ENCODE measurements around the genes NUP43 and ULBP1.

DNA sequence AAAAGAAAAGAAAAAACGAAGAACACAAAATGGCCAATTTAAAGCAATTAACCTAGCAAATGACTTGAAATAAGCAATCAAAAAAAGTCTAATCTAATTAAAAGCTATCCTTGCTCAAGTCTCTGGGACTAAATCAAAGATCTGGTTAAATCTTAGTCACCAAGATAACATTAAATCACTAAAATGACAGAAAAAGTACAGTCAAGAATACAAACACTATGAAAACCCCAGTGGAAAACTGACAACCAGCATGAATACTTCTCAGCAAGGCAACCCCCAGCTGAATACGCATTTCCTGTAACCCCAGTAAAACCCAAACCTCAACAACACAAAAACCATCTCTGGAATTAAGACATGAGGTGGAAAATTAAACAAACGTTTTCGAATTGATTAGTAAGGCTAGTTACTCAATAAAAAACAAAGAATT lies 23.6 kb upstream of the ZC3H12D start:
- RRBS, result no CpG with 5 or more reads among the region's 4 CpGs

GRCh38 chr6:149717094-149717951 lies 578 bp downstream of the LATS1 start:
- RRBS, result 1% methylated on average over 20 of the region's 39 CpGs

DNA sequence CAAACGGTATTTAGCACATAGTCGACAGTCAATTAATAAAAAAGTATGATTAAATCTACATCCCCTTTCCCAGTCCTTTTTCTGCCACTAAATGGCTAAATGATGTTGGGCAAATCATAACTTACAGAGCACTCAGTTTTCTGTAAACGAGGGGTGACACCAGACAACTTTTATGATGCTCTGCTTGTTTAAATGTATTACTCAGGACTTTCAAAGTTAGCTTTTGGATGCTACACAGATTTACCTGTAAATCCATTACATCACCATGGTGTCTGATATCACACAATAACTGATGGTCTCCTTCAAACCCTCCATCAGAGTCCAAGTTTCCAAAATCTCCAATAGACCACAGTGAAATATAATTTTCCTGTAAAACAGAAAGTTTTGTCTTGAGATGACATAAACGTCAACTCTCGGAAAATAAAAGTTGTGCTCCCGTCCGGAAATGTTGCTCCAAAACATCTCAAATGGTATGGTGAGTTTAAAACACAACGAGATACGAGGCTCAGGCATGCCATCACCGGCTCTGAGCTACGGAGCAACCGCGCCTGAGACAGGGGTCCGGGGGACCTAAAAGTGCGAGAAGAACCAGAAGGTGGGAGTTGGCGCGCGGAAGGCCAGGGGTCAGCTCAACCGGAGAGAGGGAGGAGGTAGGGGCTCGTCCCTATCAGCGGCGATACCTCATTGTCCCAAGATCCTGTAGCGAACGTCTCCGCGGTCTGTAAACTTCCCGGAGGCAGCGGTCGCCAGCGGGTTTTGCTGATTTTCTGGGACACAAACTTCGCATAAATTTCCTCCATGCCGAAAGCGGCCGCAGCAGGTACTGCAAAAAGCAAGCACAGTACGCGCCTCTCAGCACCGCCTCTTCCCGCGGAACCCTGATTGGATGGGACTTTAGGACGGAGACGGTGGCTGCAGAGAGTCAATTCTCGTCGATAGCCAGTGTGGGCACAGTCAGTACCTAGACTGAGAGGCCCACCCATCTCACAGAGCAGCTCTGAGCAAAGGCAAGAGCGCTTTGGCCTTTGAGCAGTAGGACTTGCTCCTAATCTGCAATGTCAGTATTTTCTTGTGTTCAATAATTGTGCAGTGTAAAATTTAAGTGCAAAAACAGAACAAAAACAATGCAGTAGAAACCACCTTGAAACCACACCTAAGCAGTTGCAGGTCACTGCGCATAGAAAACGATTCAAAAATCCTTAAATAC lies at the start of gene NUP43:
Gene NUP43, minus strand, starts transcription at position 834 of the 1,207 bp plus-strand sequence.
- RRBS, result 1% methylated on average over 19 of the region's 46 CpGs

GRCh38 chr6:149810372-149811491 lies 53.4 kb downstream of the LRP11 start:
- RRBS, result no CpG with 5 or more reads among the region's 3 CpGs

DNA sequence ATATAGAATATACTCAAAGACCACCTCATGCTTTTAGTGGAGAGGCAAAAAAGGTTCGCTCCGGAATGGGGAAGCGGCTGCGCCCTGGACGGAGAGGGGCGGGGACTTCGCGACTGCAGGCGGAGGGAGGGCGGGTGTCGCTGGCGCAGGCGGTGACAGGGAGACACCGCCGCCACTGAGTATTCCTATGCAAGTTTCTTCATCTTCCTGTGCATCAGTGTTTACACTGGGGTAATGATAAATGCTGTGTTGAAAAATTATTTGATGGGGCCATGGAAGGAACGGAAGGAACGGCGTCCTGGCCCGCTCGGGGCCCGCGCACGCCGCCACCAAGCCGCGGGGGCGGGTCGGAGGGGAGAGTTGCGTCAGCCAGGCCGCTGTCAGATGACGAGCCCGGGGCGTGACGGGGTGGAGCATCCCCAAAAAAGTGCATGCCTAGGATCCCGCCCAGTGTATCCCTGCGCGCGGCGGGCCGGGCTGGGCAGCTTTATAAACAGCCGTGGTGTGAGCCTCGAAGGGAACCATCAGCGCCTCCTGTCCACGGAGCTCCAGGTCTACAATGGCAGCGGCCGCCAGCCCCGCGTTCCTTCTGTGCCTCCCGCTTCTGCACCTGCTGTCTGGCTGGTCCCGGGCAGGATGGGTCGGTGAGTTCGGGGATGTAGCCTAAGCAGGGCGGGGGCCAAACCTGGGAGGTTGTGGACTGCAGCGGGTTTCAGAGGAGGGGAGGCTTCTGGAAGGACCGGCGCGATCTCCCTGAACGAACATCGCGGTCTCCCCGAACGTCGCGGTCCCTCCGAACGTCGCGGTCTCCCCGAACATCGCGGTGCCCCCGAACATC lies at the start of gene ULBP1:
Gene ULBP1, plus strand, starts transcription at position 453 of the 838 bp plus-strand sequence.
- RRBS, result under 1% methylated on average over 9 of the region's 72 CpGs

DNA sequence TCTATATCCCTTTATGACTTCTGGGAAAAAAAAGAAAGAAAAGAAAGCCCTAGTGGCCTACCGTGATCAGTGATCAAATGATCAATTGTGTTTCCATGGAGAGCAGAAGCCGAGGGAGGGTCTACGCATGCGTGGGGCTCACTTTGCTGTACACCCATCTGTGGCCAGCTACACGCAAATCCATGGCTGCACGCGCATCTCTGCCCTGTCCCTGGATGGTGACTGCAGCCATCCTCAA lies 695 bp upstream of the ULBP3 start:
- RRBS, result no CpG with 5 or more reads among the region's 7 CpGs

GRCh38 chr6:150641296-150641882 lies 41.7 kb downstream of the PLEKHG1 start:
- RRBS, result no CpG with 5 or more reads among the region's 5 CpGs

DNA sequence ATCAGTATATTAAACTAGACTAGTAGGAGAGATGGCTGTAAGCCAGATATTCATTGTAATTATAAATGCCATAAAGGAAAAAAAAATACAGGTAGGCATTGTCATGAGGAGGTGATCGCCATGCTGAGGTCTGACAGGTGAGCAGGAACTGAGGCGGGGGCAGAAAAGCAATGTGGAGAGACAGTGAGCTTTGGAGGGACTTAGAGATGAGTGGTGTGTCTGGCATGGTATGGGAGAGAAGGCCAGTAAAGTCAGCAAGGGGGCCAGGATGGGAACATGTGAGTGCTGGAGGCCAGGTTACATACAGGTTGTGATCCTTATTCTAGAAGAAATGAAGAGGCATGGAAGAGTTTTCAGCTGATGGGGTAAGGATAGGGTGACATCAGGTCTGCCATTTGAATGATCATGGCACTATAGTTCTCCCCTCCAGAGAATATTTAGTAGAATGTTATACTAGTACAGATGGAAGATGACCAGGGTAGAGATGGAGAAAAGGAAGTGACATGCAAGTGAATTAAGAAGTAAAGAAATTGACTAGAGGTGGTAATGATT lies 80.1 kb downstream of the PLEKHG1 start:
- RRBS, result no CpG with 5 or more reads among the region's 2 CpGs

- RRBS, result 16% methylated on average over 3 of the region's 15 CpGs
Measured at GRCh38 chr6:150686478-150687264, 87.0 kb downstream of the PLEKHG1 start.

- RRBS, result no CpG with 5 or more reads among the region's 13 CpGs
Measured at GRCh38 chr6:150809021-150809534, 56.4 kb upstream of the MTHFD1L start.

DNA sequence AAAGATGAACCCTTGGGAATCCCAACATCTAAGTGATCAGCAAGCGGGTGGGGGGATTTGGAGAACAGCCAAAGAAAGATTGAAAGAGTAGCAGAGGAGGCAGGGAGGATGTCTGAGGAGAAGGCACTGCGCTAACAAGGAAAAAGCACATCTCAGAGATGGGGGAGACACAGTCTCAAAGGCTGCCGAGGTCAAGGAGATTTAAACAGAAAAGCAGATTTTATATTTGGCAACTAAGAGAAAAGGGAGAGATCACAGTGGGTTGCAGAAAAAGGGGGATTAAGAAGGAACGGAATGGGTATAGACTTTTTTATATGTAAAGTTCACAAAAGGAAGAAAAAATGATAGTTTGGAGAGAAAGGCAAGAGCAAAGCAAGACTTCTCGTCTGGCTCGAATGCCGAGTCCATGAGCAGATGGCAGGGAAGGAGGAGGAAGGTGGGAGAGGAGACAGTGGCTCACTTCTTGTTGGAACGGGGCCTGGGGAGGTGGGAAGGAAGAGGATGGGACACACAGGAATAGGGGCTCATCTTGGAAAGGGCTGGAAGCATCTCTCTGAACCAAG lies 53.1 kb upstream of the MTHFD1L start:
- RRBS, result no CpG with 5 or more reads among the region's 8 CpGs

GRCh38 chr6:150813983-150814279 lies 51.6 kb upstream of the MTHFD1L start:
- RRBS, result no CpG with 5 or more reads among the region's 1 CpG

GRCh38 chr6:150866896-150867356 lies 1.4 kb downstream of the MTHFD1L start:
- RRBS, result no CpG with 5 or more reads among the region's 15 CpGs

GRCh38 chr6:151024887-151025478 lies 159.5 kb downstream of the MTHFD1L start:
- RRBS, result no CpG with 5 or more reads among the region's 18 CpGs

DNA sequence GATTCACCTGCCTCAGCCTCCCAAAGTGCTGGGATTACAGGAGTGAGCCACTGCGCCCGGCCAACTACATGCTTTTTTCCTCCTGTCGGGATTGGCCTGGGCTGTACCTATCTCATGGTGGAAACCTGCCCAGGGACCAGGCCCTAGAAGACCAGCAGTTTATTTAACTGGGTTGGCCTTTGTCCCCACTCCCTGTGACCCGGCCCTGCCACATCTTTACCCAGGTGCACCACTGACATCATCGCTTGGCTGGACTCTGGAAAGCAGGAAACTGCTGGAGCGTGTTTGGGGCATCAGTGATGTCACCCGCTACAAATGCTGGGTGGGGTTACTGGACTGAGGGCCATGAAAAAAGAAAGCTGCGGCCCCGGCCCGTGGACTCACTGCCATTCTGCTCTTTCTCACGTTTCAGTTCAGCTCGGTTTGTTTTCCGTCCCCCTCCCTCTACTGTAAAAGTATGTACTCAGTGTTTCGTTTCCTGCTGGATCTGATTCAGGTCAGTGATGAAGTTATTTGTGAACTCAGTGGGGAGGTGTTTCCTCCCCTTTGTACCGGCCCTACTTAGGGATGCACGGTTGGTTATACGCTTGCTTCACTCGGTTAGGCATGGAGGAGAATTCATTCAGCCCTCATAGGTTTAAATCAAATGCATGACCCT lies 179.2 kb downstream of the MTHFD1L start:
- RRBS, result no CpG with 5 or more reads among the region's 18 CpGs

DNA sequence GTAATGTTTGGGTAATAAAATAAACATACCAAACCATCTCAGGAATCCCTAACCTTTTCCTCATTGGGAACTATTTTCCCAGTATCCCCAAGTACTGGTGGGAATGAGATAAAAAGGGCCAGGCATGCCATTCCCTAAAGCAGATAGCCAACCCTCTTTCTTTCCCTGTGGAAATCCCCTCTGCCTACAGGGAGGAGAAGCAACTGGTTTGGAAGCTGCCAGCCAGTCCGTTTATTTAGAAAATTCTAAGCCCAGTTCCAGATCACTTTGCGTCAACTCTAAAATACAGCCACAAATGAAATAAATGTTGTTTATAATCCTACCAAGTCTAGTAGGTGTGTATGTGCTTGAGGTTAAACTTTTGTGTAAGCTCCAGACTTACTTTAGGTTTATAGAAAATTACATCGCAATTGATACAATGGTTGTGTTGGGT lies 169.0 kb upstream of the AKAP12 start:
- RRBS, result no CpG with 5 or more reads among the region's 3 CpGs

GRCh38 chr6:151071215-151071936 lies 168.4 kb upstream of the AKAP12 start:
- RRBS, result no CpG with 5 or more reads among the region's 12 CpGs

GRCh38 chr6:151276322-151276798 lies 36.6 kb downstream of the AKAP12 start:
- RRBS, result no CpG with 5 or more reads among the region's 6 CpGs

DNA sequence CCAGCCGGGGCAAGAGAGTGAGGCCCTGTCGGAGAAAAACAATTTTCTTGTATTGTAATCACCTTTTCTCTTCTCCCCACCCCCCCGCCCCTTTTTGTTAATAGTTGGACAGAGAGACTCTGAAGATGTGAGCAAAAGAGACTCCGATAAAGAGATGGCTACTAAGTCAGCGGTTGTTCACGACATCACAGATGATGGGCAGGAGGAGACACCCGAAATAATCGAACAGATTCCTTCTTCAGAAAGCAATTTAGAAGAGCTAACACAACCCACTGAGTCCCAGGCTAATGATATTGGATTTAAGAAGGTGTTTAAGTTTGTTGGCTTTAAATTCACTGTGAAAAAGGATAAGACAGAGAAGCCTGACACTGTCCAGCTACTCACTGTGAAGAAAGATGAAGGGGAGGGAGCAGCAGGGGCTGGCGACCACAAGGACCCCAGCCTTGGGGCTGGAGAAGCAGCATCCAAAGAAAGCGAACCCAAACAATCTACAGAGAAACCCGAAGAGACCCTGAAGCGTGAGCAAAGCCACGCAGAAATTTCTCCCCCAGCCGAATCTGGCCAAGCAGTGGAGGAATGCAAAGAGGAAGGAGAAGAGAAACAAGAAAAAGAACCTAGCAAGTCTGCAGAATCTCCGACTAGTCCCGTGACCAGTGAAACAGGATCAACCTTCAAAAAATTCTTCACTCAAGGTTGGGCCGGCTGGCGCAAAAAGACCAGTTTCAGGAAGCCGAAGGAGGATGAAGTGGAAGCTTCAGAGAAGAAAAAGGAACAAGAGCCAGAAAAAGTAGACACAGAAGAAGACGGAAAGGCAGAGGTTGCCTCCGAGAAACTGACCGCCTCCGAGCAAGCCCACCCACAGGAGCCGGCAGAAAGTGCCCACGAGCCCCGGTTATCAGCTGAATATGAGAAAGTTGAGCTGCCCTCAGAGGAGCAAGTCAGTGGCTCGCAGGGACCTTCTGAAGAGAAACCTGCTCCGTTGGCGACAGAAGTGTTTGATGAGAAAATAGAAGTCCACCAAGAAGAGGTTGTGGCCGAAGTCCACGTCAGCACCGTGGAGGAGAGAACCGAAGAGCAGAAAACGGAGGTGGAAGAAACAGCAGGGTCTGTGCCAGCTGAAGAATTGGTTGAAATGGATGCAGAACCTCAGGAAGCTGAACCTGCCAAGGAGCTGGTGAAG lies 42.4 kb downstream of the ZBTB2 start:
- RRBS, result no CpG with 5 or more reads among the region's 34 CpGs

- RRBS, result no CpG with 5 or more reads among the region's 3 CpGs
Measured at GRCh38 chr6:151367624-151368128, 23.7 kb downstream of the ZBTB2 start.